CMK (cell line): ENCODE measurements around a stretch of chr16.

DNA sequence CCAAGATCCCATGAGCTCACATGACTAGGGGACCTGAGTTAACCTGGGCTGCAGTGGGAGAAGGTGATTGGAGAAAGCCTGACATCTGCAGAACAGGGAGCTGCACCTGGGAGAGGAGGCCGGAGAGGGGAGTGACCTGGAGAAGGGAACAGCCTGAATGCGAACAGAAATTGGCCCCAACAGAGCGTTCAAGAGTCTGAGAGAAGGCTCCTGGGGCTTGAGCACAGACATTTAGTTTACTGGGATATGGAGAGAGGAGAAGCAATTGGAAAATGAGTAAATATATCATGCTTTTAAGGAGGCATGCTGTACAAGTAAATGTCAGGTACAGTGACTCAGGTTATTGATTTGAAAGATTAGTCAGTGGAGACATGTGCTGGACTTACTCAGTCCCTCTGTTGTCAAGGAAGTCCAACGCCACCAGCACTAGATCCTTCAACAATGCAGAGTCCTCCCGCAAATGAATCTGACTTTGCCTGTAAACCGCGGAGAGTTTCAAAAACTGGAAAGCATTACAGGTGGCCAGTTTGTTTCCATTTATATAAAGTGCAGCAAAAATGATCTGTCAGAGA lies 28.2 kb downstream of the BMERB1 start:
- RRBS, result no CpG with 5 or more reads among the region's 7 CpGs

DNA sequence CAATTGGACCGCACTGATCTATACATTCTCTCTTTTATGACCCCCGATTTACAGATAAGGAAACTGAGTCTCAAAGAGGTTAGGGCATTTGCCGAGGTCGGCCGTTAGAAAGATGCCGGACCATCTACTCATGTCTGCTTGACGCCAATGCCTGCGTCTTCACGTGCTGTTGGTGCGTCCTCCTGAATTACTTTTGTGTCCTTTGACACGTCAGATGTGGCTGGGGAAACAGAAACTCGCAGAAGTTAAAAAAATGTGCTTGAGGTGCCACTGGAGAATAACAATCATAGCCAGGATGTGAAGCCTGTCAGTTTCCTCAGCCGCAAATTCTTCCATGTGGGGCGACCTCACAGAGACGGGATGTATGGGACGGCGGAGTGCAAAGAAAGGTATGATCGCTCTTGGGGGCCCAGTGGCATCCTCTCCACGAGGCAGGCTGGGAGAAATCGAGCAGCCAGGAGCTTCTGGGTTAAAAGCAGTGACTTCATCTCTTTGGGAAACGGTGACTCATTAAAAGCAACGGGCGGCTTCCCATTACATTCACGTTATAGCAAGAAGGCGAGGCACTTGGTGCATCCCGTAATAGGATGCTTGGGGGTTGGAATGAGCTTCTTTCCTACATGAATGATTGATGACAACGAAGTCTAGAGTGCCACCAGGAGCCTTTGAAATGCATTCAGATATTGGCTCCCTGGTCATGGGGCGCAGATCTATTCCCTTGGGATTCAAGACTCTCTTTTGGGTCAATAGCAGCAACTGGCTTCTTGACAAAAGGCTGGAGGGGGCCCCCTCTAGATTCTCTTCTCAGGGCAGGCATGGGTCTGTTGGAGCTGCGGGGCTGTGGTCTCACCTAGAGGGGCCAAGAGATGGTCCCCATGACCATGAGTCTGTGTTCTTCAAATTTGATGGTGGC lies 67.9 kb downstream of the BMERB1 start:
- RRBS, result no CpG with 5 or more reads among the region's 29 CpGs

GRCh38 chr16:15563601-15564236 lies 79.2 kb downstream of the MARF1 start:
- RRBS, result no CpG with 5 or more reads among the region's 5 CpGs

- RRBS, result no CpG with 5 or more reads among the region's 4 CpGs
Measured at GRCh38 chr16:15633492-15634097, 9.4 kb downstream of the MARF1 start.

DNA sequence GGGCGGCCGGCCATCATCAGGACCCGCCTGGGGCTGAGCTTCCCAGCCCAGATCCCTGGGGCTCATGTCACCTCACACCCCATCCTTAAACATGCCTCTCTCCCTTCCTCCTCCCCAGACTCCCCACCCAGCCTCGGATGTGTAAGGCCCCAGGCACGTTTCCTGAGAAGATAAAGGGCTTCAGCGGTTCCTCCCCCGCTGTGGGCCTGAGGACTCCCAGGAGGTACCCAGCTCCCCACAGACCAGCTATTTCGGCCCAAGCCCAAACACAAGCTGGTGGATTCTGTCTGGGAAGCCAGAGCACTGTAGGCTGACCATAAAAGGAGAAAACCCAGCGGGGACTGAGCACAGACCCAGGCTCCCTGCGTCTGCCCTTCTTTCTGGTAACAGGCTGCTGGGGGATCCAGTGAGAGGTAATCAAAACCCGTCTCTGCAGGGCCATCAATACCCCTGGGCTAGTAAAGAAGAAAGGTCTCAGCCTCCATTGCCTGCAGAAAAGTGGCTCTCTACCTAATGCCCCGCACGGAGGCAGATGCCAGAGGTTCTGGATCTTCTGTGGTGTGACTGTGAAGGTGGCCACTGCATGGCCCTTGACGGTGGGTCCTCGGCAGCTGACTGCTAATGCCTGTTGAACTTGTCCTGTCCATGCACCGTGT lies 49.1 kb downstream of the MYH11 start:
- RRBS, result no CpG with 5 or more reads among the region's 16 CpGs

GRCh38 chr16:15970804-15971003 lies 21.3 kb downstream of the ABCC1 start:
- RRBS, result no CpG with 5 or more reads among the region's 2 CpGs

DNA sequence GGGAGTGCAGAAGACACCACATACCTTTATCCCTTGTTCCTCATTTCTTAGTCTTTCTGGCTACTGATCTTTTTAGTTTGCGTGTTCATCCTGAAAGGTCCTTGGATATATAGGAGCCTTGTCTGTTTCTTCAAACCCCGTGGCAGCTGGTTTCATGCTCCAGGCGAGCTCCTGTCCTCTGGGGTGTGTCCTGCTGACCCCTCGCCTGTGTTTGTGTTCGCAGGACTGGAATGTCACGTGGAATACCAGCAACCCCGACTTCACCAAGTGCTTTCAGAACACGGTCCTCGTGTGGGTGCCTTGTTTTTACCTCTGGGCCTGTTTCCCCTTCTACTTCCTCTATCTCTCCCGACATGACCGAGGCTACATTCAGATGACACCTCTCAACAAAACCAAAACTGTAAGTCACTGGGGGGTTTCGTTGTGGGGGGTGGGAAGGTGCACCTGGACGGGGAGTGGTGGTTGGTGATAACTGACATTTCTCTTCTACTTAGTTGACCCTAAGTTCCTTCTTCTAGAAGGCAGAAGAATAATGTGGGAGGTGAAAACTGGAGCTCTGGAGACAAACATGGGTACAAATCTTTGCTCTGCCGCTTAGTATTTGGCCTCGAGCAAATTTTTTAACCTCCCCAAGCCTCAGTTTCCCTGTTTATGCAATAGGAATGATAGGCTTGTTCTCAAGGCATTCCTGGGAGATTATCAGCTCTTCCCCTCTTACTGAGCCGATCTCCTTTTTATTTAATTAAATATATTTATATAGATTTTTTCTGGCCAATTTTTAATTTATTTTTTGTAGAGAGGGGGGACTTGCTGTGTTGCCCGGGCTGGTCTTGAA lies 58.4 kb downstream of the ABCC1 start:
- RRBS, result no CpG with 5 or more reads among the region's 17 CpGs

- RRBS, result no CpG with 5 or more reads among the region's 16 CpGs
Measured at GRCh38 chr16:16028239-16028857, 78.9 kb downstream of the ABCC1 start.

- RRBS, result no CpG with 5 or more reads among the region's 9 CpGs
Measured at GRCh38 chr16:16071686-16072204, 122.3 kb downstream of the ABCC1 start.

DNA sequence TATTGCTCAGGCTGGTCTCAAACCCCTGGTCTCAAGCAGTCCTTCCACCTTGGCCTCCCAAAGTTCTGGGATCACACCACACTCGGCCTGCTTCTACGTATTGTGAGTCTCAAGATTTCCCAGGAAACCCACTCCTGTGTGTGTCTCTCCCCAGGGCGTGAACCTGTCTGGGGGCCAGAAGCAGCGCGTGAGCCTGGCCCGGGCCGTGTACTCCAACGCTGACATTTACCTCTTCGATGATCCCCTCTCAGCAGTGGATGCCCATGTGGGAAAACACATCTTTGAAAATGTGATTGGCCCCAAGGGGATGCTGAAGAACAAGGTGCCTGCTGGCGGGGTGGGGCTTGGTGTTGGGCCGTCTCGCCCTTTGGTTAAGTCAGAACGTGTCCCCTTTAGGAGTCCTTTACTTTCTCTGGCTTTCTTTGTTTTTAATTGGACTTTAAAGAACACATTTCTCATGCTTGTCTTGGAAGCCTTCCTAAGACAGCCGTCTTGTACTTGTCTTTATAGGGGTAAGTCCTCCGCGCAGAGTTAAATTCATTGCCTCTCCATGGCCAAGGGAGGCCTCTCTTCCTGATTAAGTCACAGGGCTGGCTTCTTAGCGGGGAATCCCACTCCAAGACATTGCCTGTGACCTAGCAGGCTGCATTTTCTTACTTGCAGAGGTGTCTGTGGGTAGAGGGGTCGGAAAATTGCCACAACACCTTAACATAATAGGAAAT lies 136.5 kb downstream of the ABCC6 start:
- RRBS, result no CpG with 5 or more reads among the region's 18 CpGs

DNA sequence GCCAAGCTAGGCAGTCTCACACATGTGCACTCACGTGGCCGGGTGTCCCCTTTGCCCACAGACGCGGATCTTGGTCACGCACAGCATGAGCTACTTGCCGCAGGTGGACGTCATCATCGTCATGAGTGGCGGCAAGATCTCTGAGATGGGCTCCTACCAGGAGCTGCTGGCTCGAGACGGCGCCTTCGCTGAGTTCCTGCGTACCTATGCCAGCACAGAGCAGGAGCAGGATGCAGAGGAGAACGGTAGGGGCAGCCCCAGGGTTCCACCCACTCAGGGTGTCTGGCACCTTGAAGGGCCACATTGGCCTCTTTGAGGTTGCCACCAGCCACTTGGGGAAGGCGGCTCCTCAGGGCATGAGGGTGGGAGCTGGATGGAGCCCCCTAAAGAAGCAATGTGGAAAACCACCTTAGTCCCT lies 132.9 kb downstream of the ABCC6 start:
- RRBS, result no CpG with 5 or more reads among the region's 16 CpGs

DNA sequence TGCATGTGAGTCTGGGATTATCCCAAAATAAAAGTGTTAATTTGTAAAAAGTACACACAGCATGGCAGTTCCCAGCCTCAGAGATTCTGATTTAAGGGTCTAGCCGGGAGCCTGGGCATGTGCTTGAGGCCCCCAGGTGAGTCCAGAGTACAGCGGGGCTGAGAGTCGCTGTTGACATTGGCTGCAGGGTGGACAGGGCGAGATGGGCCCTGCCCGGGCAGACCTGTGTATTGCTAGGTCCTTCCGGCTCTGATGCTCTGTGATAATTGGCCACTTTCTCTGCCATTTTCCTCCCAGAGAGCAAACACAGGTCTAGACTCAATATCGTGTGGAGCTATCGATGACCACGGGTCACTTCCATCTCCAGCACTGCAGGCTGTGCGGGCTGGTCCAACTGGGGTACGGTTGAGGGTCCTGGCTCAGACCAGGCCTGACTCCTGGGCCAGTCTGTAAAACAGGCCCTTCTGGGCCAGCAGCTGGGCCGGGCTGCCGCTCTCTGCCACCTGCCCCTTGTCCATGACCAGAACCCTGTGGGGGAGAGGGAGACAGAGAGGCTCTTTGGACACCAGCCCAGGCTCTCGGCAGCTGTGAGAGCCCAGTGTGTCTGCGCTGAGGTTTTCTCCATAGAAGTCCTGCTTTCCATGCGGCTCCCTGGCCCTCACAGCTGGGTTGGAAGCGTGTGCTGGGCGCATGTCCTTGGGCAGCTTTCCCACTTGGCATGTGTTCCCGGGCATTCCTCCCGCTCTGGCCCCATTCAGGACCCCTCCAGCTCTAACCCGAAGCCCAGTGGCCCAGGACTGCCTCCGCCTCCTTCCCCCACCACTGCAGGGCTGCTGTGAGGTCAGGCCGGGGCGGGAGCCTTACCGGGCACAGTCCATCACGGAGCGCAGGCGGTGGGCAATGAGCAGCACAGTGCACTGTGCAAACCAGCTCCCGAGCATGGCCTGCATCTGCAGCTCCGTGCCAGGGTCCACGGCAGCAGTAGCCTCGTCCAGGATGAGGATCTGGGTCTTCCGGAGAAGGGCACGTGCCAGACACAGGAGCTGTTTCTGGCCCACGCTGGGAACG lies 73.2 kb downstream of the ABCC6 start:
- RRBS, result 94% methylated on average over 3 of the region's 36 CpGs

- RRBS, result no CpG with 5 or more reads among the region's 1 CpG
Measured at GRCh38 chr16:16804862-16805075, 425.8 kb downstream of the NPIPA7 start.

DNA sequence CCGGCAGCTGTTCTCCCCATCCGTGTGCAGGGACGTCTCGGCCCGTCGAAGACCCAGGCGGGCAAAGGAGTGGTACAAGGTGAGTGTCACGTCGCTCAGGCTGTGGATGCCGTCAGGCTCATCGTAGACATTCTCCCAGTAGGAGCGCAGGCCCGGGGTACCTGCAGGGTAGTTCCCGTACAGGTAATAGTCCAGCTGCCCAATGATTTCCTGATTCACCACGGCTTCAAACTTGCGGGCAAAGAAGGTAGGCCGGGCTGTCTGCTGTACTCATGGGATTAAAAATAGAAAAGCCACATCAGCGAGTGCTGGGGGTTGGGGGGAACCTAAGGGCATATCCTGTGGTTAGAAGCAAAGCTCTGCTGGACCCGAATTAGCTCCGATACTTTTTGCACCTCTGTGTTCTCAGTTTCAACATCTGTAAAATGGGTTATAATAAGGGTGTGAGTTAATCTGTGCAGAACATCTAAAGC lies 336.3 kb downstream of the XYLT1 start:
- RRBS, result 95% methylated on average over 5 of the region's 20 CpGs

DNA sequence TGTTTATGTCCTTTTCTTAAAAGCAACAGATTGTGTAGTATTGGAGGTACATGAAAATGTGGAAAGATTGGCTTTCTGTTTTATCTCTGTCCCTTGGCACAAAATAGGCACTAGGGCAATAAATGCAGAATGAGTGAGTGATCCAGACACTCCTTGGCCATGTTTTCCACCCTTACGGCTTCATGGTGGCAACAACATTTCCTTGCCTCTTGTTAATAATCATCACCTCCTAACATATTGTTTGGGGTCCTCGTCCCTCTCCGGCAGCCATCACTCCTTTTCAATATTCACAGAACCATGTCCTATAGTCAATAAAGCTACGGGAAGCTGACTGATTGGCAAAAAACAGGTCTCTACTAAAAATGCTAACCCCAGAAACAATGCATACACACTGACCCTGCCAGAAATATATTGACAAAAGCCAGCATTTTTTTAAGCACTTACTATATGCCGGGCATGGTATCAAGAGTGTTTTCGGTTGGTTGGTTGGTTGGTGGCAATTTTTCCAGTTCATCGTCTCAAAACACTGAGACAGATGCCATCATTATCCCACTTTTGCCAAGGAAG lies 249.8 kb downstream of the XYLT1 start:
- RRBS, result no CpG with 5 or more reads among the region's 7 CpGs

- RRBS, result no CpG with 5 or more reads among the region's 6 CpGs
Measured at GRCh38 chr16:17302985-17303422, 167.8 kb downstream of the XYLT1 start.

DNA sequence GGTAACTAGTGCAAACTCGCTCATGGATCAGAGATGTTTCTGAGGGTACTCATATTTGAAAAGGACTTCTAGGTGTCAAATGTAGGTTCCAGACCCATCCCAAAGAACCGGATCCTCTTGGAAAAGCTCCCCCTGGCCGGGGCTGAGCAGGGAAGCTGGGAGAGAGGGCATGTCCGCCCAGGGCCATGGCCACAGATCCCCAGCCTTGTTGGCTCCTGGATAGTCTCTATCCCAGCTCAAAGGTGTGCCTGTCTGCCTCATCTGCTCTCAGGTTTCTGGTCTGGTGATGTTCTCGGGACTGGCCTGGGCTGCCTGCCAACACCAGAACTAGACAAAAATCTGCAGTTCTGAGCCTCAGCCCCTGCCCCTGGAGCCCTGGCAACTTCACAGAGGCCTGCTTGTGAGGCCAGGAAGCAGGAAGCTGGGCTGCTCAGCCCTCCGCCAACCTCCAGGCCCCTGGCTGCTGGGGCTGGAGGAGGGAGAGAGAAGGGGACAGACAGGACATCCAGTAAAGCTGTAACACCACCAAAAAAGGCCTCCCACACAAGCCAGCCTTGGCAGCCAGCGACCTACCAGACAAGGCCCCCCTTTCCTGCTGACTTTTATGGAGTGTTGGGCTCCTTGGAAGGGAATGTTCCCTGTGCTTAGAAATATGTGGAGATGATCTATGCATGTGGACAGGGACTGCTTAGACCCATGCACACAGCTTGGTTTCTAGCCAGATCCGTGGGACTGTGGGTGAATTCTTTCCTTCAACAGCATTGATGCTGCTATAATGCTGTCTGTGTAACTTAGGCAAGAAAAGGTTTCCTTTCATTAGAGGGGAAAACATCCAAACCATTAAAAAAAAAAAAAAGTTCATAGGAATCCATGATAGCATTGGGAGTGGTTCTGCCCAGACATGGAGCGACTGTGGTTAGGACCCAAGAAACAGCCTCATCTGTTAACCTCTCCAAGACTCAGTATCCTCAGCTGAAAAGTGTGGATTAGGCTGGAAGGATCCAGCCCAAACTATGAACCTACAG lies 157.6 kb downstream of the XYLT1 start:
- RRBS, result no CpG with 5 or more reads among the region's 9 CpGs

GRCh38 chr16:17328790-17329329 lies 141.9 kb downstream of the XYLT1 start:
- RRBS, result no CpG with 5 or more reads among the region's 11 CpGs

GRCh38 chr16:17339745-17340990 lies 130.6 kb downstream of the XYLT1 start:
- RRBS, result no CpG with 5 or more reads among the region's 9 CpGs

DNA sequence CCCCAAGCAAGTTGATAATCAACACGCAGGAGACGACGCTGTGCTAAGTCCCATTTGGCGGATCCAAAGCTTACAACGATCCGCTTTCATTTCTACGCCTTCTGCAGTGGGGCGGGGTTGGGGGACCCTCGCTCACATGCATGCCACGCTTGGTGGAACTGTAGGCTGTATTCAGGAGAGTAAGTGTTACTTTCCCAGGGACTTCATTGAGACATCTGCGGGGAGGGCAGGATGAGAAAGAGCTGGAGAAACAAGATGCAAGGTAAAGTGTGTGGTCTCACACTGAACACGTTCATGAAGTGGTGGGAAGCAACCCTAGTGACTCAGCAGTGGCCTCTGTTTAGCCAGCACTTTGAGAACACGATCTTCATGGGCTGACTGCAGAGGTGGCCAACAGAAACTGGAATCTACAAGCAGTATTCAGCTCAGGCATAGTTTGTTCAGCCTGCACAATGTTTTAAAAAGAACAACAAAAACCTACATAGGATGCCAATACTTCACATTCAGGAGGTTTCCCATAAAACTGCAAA lies 100.4 kb downstream of the XYLT1 start:
- RRBS, result no CpG with 5 or more reads among the region's 13 CpGs